Measurements from ENCODE around the genes LAMTOR5, PROK1 and WDR77.

DNA sequence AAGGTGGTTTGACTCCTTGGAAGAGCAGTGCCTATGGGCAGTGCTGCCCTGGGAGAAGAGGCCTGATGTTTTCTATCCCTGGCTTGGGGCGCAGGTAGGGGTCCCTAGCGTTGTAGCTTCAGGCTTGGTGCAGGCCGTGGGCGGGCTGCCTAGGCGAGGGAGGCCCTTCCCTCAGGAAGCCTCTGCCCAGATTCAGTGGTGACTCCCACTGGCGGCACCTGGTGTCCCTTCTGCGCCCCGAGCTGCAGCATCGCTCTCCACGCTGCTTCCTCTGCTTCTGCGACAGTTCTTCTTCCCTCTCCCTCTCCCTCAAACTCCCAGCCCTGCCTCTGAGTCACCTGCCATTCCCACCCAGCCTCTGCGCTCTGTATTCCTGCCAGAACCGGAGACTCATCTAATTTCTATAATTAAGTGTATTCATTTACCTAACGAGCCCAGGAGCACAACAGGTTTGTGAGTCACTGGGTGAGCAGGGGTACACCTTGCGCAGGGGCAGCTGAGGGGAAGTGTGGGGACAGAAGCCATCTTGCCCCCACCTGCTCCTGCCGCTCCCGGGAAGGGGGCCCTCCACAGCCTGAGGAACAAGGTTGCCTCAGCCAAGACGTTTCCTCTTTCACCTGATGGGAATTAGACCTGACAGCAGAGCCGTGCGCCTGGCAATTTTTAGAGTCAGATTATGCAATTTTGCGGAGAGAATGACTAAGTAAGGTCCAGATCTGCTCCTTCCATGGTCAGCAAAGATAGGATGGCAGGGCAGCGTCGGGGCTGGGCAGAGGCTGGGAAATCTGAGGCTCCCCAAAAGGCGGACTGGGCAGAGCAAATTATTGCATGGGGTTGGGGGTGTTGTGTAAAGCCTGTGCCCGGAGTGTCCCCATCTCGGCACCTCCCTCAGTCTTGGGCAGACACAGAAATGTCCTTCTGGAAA, 19.4 kb downstream of the KCNC4 start:
- PRO-cap, result no peak
- RRBS, result no CpG with 5 or more reads among the region's 26 CpGs

GRCh38 chr1:110319421-110319942, 19.7 kb upstream of the RBM15 start:
- PRO-cap, result no peak

DNA sequence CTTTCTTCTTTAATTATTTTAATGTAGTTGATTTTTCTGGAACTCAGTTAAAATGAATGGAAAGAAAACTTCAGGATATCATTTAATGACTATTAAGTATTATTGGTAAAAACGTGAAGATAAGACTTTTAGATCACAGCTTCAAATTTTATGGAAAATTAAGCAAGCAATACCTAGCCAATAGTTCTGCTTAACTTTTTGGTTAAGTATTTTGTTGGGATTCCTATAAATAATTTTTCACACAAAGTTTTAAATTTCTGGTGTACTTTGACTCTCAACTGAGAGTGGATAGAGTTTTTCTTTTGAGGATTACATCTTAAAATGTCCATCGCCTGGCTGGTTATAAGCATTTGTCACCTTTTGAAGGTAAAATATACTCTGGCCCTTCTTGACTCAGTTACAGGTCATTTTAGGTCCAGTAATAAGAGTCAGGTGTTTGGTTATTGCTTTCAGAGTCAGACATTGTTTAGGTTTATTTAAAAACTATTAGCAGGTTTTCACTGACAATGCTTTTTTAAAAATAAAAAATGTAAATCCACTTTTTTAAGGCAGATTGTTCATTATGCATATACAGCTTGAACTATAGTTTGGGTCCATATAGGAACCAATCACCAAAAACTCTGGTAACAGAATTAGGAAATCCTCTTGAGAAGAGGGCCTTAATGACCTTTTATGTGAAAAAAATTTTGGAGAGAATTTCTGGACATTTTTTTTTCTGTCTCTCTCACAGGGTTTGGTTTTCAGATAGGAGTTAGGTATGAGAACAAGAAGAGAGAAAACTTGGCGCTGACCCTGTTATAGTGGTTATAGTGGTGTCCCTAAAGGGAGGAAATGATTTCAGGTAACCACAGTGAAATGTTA, 5.9 kb downstream of the RBM15 start:
- PRO-cap, result no peak
- RRBS, result no CpG with 5 or more reads among the region's 3 CpGs

DNA sequence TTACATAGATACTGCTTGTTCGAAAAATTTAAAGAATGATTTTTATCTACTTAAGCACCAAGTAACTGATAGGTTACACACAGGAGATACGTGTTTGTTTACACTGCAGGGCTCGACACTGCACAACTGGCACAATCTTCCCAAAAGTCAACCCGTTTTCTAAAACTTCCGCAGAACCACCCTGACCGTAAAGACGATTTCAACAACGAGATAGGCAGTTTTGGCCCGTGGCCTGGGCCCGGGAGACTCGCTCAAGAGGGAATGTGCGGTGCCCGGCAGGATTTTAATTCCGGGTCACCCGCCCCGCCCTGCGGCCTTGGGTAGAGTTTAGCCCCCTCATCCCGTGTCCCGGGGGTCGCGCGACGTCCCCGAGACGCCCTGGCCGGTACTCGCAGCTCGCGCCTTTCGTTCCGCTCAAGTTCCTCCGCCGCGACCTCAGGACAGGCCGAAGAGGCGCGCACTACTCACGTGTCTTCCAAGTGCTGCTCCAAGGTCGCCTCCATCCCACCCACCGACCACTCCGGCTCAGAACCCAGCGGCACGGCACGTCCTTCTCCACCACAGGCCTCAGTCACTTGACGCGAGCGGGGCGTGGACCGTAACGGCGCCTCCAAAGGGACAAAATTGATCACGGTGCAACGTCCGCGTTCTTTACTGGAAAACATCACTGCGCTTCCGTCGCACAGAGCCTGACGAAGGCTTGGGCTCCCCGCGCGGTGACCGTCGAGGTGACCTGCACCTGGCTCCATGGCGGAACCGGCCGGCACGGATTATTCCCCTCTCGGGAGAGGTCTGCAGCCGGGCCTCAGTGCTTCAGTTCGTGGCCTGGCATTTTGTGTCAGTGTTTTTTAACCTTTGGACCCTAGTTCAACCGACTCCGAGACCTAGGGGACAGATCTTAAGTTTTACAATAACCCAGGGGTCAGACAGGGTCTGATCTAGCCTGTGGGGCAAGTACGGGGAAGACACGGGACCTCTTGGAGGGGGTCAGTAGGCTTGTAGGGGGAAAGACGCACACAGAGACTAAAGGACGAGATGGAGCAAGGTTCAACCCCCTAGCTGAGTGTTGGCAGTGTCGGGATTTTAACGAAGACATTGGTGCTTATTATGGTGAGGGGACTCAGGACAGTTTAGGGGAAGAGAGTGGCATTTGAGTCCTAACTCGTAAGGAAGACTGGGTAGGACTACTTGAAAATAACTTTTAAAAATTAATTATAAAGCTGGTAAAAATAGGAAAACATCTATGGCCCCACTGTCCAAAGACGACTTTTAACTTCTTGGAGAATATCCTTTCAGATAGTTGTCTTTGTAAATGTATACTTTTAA, at the start of gene LAMTOR5:
TSS of gene LAMTOR5 (minus strand) at position 577 of the 1,326 bp plus-strand sequence.
- PRO-cap, result bidirectional peak, plus-strand start at position 518 of the sequence, minus-strand start at position 577 of the sequence; bidirectional peak, plus-strand start at position 701 of the sequence, minus-strand start at position 691 of the sequence
- RRBS, result 8% methylated on average over 6 of the region's 81 CpGs

GRCh38 chr1:110413684-110414140, 6.2 kb upstream of the LAMTOR5 start:
- PRO-cap, result no peak
- RRBS, result no CpG with 5 or more reads among the region's 3 CpGs

GRCh38 chr1:110424509-110425311, 17.2 kb upstream of the LAMTOR5 start:
- PRO-cap, result no peak
- RRBS, result no CpG with 5 or more reads among the region's 6 CpGs

- PRO-cap, result no peak
- RRBS, result no CpG with 5 or more reads among the region's 12 CpGs
Measured at GRCh38 chr1:110450891-110451504, at the start of gene PROK1. TSS of gene PROK1 (plus strand) at chr1:110451149.

GRCh38 chr1:110668424-110669007, 6.2 kb downstream of the KCNA3 start:
- PRO-cap, result no peak
- RRBS, result no CpG with 5 or more reads among the region's 5 CpGs

DNA sequence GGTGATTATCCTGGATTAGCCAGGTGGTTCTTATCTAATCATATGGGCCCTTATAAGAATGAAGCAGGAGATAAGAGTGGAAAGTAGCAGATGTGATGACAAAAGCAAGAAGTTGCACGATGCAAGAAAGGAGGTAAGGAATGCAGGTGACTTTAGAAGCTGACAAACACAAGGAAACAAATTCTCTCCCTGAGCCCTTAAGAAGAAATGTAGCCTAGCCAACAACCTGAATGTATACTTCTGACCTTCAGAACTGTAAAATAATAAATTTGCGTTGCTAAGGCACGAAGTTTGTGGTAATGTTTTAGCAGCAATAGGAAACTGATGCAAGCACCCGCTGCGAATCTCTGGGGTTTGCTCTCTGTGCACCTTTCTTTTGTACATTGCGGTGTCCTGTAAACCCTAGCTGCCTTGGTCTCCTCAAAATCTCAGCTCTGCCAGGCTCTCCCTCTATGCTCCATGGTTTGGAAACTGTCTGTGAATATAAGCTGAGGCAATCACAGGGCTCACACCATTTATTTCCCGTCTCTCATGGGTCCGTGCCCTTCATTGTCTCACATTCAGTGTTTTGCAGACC, 15.1 kb downstream of the CD53 start:
- PRO-cap, result no peak
- RRBS, result no CpG with 5 or more reads among the region's 8 CpGs

- PRO-cap, result no peak
Measured at GRCh38 chr1:110901792-110902246, 28.9 kb downstream of the CD53 start.

- PRO-cap, result no peak
- RRBS, result no CpG with 5 or more reads among the region's 7 CpGs
Measured at GRCh38 chr1:111219251-111220257, 8.0 kb upstream of the CHI3L2 start.

DNA sequence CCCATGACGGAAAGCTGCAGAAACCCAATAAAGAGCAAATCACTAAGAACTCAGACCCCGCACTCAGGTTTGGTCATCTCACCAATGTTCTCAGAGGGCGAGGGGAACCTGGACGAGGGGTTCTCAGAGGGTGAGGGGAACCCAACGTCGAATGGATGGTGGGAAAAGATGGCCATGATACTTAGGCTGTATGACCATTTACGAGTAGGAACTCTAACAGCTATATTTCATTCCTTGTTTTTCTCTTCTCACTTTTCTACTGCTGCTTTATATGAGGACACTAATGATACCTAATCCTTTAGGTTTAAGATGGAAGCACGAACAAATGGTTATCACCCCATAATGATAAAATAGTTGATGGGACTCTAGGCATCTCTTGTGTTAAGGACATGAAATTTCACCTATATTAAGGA, 7.9 kb upstream of the OVGP1 start:
- PRO-cap, result no peak
- RRBS, result no CpG with 5 or more reads among the region's 8 CpGs

- PRO-cap, result no peak
- RRBS, result no CpG with 5 or more reads among the region's 4 CpGs
Measured at GRCh38 chr1:111436652-111437256, 9.2 kb upstream of the OVGP1 start.

DNA sequence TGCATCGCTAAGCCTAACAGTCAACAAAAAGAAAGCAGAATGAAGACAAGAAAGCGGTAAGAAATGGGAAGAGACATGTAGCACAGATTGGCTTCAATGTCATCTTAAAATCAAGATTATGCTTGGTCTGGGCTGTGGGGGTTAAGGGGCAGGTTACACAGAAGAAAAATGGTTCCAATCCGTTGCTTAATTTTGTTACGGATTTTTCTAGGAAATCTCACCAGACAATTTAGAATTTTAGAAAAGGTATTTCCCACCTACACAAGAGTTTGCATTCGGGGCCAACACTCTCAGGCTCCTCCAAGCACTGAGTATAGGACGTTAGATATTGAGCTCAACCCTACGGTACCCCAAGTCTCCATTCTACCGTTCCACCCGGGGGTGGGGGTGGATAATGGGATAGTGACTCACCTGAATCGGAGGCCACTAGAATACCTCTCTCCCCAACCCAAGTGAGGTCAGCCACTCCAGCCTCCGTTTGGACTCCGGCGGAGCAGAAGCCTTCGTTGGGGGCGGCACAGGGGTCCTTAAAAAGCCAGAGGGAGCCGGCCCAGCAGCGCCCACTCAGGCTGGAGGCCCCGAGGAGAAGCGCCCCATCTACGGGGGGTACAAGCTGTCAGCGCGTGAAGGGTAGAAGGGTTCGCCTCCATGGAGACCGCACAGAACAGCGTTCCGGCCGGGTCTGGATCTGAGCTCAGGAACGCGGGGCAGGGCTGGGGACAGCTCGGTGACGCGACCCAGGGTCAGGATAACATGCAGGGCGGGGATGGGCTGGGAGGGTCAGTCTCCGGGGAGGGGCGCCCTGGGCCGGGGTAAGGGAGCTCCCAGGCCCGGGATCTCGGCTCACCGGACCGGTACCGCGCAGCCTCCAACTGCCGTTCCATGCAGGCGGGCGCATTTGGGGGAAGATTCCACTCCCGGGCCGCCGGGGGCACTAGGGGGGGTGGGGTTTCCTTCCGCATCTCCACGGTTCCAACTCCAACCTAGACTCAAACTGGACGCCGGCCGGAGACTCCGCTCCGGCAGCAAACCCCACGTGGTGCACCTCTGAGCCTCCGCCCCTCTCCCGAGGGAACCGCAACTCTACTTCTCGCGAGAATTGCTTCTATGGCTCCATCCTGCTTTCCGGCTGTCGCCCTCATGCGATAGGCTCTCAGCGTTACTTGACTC, at the start of gene WDR77:
TSS of gene WDR77 (minus strand) at position 1,049 of the 1,170 bp plus-strand sequence.
- PRO-cap, result bidirectional peak, plus-strand start at position 783 of the sequence, minus-strand start at position 684 of the sequence; bidirectional peak, plus-strand start outside the sequence, minus-strand start at position 1,049 of the sequence
- RRBS, result 5% methylated on average over 27 of the region's 65 CpGs

DNA sequence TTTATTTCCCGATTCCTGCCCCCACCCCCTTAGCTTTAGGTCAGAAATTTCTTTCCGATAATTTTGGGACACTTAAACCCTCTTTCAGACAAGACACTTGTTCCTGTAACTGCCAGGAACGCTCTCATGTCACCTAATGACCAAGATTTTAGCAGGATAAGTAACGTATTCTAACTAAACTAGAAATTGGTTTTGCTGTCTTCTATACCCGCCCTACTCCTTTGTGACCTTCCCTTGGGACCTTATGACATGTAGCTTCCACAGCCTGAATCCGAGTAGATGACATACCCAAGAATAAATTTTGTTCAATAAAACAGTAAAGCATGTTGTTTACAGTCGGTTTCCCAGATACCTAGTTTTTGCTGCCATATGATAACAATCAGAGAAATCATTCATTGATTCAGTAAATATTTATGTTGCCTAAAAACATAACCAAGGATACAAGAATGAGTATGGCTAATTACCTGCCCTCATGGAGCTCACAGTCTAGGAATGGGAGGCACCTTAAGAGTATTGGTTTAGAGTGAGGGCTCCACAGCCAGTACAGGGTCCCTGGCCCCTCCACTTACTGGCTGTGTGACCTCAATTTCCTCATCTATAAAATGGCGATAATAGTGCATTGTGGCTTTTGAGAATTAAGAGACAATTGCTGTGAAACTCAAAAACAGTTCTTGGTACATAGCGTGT, 799 bp downstream of the ATP5PB start:
- PRO-cap, result no peak
- RRBS, result no CpG with 5 or more reads among the region's 9 CpGs

DNA sequence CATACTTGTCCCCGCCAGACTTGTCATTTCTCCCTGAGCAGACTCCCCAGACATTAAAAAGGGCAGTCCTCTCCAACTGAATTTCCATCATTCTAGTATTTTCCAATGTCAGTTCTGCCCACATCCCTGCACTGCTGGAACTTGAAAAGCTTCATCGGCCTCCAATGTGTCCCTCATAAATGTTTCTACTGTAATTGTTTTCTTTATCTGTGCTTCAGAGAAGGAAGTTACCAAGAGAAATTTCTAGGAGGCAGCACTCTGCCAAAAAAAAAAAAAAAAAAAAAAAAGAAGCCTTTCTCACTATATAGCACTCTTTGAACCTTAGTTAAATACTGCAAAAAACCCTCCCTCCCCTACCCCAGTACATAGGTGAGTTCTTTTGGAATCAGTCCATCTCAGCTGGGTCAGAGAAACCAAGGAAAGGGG, 1.4 kb upstream of the ADORA3 start:
- PRO-cap, result no peak
- RRBS, result no CpG with 5 or more reads among the region's 2 CpGs

- PRO-cap, result no peak
- RRBS, result no CpG with 5 or more reads among the region's 16 CpGs
Measured at GRCh38 chr1:111507268-111508243, 4.1 kb upstream of the ADORA3 start.

- PRO-cap, result unidirectional peak, minus-strand start at chr1:111508282; unidirectional peak, minus-strand start at chr1:111508334
- RRBS, result no CpG with 5 or more reads among the region's 12 CpGs
Measured at GRCh38 chr1:111508244-111508599, 4.8 kb upstream of the ADORA3 start.

GRCh38 chr1:111756489-111756785, 736 bp downstream of the DDX20 start:
- PRO-cap, result unidirectional peak, minus-strand start at chr1:111756716
- RRBS, result no CpG with 5 or more reads among the region's 4 CpGs

DNA sequence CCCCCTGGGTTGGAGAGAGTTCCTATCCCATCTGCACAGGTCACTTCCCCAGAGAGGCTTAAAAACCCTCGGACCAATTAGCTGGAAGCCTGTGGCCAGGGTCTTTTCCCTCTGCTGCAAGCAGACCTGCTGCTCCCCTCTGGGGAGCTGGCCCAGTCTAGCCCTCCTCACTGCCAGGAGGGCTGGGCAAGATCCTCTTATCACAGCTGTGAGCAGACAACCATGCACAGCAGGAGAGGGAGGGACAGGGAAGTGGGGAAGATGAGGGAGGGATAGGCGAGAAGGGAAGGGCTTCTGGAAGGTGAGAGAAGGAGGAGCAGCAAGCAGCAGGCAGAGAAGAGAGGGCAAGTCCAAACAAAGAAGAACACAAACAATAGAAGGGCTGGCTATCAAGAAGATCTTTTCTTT, 40.9 kb downstream of the KCND3 start:
- PRO-cap, result no peak
- RRBS, result no CpG with 5 or more reads among the region's 2 CpGs

Data from Caco-2 (cell line).